SJCRH30 (cell line): Measurements from ENCODE around the gene SPRY4.

GRCh38 chr5:141970042-141971018 is 1.4 kb downstream of the RNF14 start:
- RAMPAGE, long total RNA = no peak

GRCh38 chr5:141996879-141997613 is 15.8 kb downstream of the GNPDA1 start:
- RAMPAGE, long total RNA = no peak

- RAMPAGE, long total RNA = no peak
Observed at GRCh38 chr5:142109748-142110035, 1.1 kb downstream of the NDFIP1 start.

DNA sequence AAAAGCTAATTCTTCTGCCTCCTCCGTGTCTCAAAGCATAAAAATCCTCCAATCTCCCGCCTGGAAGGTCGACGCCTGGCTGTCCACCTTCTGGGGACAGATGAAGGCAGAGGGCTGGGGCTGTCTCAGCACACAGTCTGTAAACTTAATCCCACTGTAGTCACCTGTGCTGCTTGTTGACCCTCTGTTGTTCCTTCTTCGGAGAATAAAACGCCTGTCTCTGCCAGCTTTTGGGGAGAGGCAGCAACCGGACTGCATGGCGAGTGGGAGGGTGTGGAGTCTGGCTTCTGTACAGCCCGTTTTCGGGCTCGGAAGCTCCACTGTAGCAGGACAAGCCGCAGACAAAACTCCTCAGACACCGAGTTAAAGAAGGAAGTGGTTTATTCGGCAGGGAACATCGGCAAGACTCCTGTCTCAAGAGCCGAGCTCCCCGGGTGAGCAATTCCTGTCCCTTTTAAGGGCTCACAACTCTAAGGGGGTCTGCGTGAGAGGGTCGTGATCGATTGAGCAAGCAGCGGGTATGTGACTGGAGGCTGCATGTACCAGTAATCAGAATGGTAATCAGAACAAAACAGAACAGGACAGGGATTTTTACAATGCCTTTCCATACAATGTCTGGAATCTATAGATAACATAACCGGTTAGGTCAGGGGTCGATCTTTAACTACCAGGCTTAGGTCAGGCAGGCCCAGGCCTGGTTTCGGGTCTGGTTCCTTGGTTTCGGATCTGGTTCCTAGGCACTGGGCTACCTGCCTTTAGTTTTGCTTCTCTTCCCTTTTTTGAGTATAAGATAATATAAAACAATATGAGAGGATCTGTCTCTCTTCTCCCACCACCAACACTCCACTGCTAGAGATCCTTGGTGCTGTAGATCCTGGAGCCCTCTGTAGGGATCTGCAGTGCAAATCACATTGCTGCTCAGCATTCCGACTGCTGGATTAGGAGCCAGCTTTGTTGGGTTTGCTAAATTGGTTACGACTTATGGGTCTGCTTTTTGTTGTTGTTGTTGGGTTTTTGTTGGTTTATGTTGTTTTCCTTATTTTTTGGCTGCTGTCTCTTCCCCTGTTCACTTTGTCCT is 88.3 kb downstream of the SPRY4 start:
- RAMPAGE, long total RNA = no peak

DNA sequence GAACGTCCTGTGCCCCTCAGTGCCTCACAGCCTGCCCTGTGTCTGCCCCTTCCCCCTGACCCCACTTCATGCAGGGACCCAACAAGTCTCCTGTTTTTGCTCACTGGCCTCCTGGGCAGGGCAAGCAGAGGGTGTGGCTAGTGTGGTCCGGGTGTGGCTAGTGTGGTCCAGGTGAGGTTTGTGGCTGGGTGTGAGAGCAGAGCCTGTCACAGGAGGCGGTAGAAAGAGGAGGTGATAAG is 23.4 kb downstream of the SPRY4 start:
- RAMPAGE, long total RNA = no peak

GRCh38 chr5:142324938-142325548 is at the start of gene SPRY4:
TSS of gene SPRY4 (minus strand) at chr5:142325021.
- RAMPAGE, long total RNA = no peak

GRCh38 chr5:142362680-142363322 is 38.0 kb upstream of the SPRY4 start:
- RAMPAGE, long total RNA = no peak

- RAMPAGE, long total RNA = no peak
Observed at GRCh38 chr5:142376033-142376471, 51.2 kb upstream of the SPRY4 start.

DNA sequence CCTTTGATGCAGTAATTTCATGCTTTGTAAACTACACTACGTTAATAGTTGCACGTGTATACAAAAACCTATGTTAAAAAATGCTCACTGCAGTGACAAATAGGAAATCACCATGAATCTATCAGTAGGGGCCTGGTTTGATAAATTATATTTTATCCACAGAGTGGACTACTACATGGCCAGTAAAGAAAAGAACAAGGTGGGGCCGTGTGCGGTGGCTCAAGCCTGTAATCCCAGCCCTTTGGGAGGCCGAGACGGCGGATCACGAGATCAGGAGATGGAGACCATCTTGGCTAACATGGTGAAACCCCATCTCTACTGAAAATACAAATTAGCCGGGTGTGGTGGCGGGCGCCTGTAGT is 51.6 kb upstream of the SPRY4 start:
- RAMPAGE, long total RNA = no peak

DNA sequence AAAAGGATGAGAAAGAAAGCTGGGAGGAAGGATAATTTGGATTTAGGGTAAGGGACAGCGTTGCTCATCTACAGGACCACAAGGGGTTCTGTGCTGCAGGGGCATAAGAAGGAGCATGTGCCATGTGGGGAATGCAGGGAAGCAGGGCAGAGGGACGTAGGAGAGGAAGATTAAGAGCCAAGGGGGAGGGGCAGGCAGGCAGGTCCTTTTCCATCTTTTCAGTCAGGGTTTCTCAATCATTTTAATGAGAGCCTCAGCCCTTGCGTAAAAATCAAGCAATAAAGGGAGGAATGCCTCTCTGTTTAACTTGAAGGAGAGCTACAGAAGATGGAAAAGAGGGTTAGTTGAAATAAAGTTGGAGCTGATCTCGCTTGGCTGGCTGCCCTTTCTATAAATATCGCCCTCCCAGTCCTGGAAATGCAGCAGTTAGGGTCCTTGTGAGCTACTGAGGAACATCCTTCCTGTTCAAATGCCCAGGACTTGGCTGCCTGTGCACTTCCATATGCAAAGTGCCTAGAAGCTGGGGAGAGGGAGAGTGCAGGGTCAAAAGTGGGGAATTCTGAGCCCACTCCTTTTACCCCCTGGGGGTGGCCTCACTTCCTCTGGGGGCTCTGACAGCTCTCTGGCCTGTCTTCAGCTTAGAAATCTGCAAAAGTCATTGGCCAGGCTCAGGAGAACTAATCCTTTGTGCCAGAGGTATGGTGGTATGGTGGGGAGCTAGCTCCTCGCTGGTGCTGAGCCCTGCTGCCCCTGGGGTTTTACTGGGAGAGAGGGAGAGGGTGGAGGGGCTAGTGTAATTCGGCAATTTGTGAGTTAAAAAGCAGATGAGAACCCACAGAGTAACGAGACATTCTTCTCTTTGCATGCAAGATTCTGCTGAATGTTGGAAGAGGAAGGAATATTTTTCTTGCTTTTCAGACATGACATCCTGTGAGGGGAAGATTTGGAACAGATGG is 65.2 kb upstream of the SPRY4 start:
- RAMPAGE, long total RNA = no peak

GRCh38 chr5:142445965-142446591 is 121.3 kb upstream of the SPRY4 start:
- RAMPAGE, long total RNA = no peak

- RAMPAGE, long total RNA = no peak
Observed at GRCh38 chr5:142446592-142447342, 121.9 kb upstream of the SPRY4 start.

GRCh38 chr5:142605769-142606046 is 80.2 kb downstream of the FGF1 start:
- RAMPAGE, long total RNA = no peak

DNA sequence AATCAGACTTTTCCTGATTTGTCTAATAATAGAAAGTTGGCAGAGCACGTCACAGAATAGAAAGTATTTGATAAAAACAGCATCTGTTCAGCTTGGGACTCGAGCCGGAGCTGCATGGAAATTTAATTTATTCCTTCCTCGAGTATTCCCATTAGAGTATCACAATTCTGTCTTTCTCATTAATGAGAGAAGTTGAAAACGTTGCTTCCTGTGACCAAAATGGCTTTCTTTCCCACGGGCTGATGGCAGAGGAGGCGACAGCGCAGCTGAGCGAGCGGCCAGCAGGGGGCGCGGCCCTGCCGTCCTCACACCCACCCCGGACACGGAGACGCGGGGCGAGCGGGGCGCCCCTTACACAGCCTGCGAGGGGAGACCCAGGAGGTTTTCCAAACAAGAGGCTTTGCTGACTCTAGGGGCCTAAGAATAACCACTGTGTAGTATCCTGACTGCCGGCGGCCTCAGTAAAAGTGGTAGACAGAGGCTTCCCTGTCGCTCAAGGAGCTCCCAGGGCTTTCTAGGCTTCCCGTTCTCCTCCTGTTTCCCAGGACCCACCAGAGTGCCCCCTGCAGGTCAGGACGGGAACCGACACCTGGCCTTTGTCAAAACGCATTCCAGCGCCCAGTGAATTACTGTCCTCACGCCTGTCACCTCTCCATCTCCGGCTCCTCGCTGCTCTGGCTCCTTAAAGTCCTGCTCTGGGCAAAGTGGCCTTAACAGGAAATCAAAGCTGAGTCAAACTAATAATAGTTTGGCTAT is 27.3 kb upstream of the FGF1 start:
- RAMPAGE, long total RNA = no peak

GRCh38 chr5:142716071-142716487 is 30.2 kb upstream of the FGF1 start:
- RAMPAGE, long total RNA = no peak

DNA sequence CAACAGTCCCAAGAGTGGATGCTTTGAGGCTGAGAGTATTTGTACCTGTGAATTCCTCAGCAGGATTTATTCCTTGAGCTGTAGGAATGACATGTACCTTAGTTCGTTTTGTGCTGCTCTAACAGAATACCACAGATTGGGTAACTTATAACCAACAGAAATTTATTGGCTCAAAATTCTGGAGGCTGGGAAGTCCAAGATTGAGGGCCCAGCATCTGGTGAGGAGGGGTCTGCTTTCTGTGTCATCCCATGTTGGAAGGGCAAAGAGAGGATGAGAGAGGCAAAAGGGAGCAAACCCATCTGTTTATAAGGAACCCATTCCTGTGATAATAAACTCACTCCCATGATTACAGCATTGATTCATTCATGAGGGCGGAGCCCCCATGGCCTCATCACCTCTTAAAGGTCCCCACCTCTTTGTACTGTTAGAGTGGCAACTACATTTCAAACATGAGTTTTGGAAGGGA is 29.3 kb downstream of the ARHGAP26 start:
- RAMPAGE, long total RNA = no peak

DNA sequence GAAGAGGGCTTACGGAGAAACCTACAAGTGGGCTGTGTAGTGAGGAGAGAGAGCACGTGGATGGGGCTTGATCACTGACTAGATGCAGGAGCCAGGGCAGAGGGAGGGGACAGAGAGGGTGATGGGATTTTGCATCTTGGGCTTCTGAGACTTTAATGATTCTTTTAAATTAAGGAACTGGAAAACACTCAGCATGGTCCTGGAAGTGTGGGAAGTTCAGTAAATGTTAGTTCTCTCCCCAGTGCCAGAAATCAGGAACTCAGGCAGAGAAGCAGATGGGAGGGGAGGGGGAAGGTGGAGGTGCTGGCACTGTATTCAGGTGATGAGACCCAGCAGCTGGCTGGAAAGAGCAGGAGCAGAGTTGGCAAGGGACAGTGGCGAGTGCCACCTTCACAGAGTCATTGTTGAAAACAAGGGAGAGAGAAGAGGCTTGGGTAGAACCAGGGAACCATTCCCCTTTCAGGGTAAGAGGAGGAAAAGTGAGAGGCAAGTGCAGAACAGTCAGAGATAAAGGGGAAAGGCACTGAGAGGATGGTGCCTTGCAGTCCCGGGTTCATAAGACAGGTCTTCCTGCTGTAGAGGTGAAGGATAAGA is 46.9 kb downstream of the ARHGAP26 start:
- RAMPAGE, long total RNA = no peak

GRCh38 chr5:142871032-142872239 is 101.3 kb downstream of the ARHGAP26 start:
- RAMPAGE, long total RNA = no peak

GRCh38 chr5:142901100-142901477 is 130.9 kb downstream of the ARHGAP26 start:
- RAMPAGE, long total RNA = no peak

DNA sequence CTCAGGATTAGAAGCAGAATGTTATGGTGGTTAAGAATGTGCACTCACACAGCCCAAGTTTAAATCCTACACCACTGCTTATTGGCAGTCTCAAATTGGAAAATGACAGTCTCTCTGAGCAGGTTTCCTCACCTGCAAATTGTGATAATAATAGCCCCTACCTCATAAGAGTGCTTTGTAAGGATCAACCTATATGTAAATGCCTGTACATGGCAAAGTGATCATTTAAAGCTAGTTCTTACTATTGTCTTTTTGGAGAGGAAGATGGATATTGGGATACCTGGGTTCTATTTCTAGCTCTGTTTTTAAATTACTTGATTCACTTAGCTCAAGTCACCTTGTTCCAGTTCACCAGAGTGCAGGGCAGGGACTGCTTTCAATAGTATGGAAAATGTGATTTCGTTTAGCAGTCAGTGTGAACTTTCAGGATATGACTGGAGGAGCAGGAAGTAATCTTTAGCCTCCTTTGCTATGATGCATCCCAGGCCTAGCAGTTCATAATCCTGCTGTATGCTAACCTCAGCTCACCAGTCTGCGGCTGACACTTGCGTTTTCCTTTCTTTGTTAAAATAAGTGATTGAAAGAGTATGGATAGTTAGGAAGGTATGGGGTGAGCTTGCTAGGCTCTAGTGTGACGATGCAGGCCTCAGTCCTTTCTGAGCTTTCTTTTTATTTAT is 169.6 kb downstream of the ARHGAP26 start:
- RAMPAGE, long total RNA = no peak